ENCODE measurements around the genes PCMT1, LRP11 and ULBP3.

- CAGE, long polyA plus RNA, result no peak
- RRBS, result no CpG with 5 or more reads among the region's 5 CpGs
Measured at GRCh38 chr6:148657046-148657596, 89.7 kb upstream of the UST start.

DNA sequence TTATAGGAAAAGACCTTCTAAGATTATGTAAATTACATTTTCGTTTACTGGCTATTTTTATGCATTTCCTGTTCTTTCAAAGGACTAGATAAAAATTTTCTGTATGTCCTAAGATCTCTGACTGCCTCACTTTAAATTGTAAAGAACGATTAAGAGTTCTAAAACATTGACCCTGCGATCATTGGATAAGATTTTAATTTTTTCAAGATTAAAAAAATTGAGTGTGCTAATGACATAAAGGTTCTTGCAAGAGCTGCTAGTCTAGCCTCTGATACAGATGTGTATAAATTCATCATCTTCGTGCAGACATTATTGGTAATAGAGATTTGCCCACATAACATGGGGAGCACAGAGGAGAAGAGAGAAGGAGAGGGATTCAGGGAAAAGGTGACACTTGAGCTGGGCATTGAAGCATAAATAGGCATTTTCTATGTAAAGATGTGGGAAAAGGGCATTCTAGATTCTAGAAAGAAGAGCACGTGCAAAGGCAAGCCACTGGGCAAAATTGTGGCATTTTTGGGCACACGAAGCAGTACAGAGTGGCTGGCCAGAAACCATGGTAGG is 23.1 kb downstream of the UST start:
- CAGE, long polyA plus RNA, result no peak
- RRBS, result no CpG with 5 or more reads among the region's 6 CpGs

- CAGE, long polyA plus RNA, result no peak
- RRBS, result no CpG with 5 or more reads among the region's 5 CpGs
Measured at GRCh38 chr6:148797259-148797745, 50.5 kb downstream of the UST start.

GRCh38 chr6:149169061-149169567 is 148.4 kb upstream of the TAB2 start:
- CAGE, long polyA plus RNA, result no peak
- RRBS, result no CpG with 5 or more reads among the region's 10 CpGs

- CAGE, long polyA plus RNA, result no peak
- RRBS, result no CpG with 5 or more reads among the region's 7 CpGs
Measured at GRCh38 chr6:149233000-149233502, 84.5 kb upstream of the TAB2 start.

DNA sequence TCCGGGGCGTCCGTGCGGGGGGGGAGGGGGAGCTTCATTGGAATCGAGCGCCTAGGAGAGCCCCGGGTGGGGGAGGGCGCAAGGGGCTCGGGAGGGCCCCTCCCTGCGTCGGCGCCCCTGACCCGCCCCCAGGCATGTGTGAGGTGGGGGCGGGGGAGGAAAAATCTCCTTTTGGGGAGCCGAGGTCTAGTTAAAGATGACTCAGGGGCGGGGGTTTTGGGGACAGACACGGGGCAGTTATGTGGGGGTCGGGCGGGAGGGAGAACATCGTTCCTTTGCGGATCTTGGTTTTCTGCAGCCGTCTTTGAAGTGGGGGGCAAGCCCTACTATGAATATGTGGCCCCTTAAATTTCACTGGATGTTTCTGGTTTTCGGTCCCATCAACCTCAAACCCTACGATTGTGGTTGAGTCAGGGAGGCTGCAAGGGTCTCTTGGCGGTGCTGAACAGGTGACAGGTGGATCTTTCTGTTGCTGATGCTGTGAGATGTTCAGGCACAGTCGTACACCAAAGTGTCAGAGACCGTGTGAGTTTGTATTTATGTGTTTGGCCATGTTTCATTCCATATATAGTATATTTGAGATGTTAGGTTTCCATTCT is 845 bp downstream of the TAB2 start:
- CAGE, long polyA plus RNA, result no peak
- RRBS, result 2% methylated on average over 7 of the region's 27 CpGs

DNA sequence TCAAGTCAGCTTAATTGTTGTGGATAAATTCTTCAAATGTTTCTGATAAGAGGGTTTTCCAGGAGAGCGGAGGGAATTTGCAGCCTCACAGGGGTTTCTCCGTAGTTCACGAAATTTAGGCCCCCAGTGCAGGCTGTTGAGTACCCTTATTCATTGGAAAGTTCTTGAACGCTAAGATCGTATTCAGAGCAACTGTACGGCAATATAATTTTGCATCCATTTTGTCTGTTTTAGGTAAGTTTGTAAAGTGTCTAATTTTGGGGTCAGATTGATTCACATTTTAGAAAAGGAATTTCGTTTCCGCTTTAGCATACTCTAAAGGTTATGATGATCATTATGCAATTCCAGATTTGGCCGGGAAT is 1.3 kb downstream of the TAB2 start:
- CAGE, long polyA plus RNA, result no peak
- RRBS, result no CpG with 5 or more reads among the region's 9 CpGs

- CAGE, long polyA plus RNA, result no peak
Measured at GRCh38 chr6:149371372-149371630, 28.8 kb upstream of the SUMO4 start.

- CAGE, long polyA plus RNA, result no peak
- RRBS, result 10% methylated on average over 42 of the region's 85 CpGs
Measured at GRCh38 chr6:149450490-149451327, 34.1 kb downstream of the ZC3H12D start.

GRCh38 chr6:149632648-149632936 is 15.9 kb downstream of the KATNA1 start:
- CAGE, long polyA plus RNA, result no peak
- RRBS, result no CpG with 5 or more reads among the region's 2 CpGs

- CAGE, long polyA plus RNA, result no peak
- RRBS, result no CpG with 5 or more reads among the region's 2 CpGs
Measured at GRCh38 chr6:149638377-149638661, 10.2 kb downstream of the KATNA1 start.

GRCh38 chr6:149679731-149680284 is 31.3 kb upstream of the KATNA1 start:
- CAGE, long polyA plus RNA, result no peak
- RRBS, result no CpG with 5 or more reads among the region's 7 CpGs

- CAGE, long polyA plus RNA, result no peak
- RRBS, result under 1% methylated on average over 20 of the region's 39 CpGs
Measured at GRCh38 chr6:149717094-149717951, 578 bp downstream of the LATS1 start.

DNA sequence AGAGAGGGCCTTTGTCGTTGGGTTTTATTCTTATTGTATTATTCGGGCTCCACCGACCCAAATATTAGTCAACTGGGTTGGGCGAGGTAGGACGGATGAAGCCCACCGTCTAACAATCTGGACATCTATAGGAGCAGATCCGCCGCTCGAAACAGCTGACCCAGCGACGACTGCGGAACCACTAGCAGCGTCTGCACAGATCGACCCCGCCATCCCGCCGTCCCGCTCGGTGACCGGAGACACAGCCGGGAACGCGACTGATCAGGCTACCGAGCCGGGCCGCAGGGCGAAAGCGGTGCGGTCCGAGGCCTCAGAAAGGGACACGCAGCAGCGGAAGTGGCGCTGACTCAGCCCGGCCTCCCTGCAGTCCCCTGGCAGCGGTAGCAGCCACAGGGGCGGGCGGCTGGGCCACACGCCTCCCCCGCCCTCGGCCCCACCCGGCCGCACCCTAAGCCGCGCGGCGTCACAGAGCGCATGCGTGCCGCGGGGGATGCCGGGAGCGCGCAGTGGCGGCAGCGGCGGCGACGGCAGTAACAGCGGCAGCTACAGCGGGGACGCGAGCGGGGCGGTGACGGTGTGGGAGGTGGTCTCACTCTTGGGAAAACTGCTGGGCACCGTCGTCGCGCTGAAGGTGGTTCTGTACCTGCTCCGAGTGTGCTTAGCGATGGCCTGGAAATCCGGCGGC is at the start of gene PCMT1:
PCMT1 (plus strand) TSS at position 504 of the 685 bp plus-strand sequence.
- CAGE, long polyA plus RNA, result start-site peak on the plus strand centred at position 526 of the sequence, 44 bp wide, 35 and 92 reads in 2 replicates
- RRBS, result 2% methylated on average over 18 of the region's 73 CpGs

GRCh38 chr6:149863587-149864562 is at the start of gene LRP11:
Gene LRP11 (minus strand): TSS chr6:149864359.
- CAGE, long polyA plus RNA, result no peak
- RRBS, result 1% methylated on average over 28 of the region's 125 CpGs

DNA sequence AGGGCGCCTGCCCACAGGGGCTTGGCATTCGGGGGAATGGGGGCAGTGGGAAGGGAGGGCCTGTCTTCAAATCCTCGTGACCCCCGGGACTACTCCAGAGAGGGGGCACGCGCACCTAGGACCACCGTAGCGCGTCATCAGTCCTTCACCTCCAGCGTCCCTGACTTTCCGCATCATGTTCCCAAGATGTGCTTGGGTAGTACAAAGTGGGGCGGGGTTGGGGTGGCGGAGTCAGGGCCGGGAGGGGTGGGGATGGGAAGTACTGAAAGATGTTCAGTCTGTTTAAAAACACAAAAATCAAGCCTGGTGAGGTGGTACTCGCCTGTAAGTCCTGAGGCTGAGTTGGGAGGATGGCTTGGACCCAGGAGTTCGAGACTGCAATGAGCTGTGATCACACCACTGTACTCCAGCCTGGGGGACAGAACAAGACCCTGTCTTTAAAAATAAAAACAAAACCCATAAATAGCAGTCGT is 440 bp upstream of the LRP11 start:
- CAGE, long polyA plus RNA, result no peak
- RRBS, result no CpG with 5 or more reads among the region's 17 CpGs

- CAGE, long polyA plus RNA, result no peak
- RRBS, result 4% methylated on average over 23 of the region's 62 CpGs
Measured at GRCh38 chr6:149938435-149939175, 3.2 kb upstream of the ULBP2 start.

DNA sequence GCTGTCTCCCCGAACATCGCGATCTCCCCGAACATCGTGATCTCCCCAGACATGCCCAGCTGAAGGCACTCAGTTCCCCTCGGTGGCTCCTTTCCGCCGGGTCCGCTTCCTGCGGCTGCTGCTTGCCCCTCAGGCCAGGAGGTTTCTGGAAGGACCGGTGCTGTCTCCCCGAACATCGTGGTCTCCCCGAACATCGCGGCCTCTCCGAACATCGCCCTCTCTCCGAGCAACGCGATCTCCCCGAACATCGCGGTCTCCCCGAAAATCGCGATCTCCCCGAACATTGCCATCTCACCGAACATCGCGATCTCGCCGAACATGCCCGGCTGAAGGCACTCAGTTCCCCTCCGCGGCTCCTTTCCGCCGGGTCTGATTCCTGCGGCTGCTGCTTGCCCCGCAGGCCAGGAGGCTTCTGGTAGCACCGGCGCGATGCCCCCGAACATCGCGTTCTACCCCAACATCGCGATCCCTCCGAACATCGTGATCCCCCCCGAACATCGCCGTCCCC is 640 bp downstream of the ULBP1 start:
- CAGE, long polyA plus RNA, result no peak
- RRBS, result 2% methylated on average over 3 of the region's 53 CpGs

DNA sequence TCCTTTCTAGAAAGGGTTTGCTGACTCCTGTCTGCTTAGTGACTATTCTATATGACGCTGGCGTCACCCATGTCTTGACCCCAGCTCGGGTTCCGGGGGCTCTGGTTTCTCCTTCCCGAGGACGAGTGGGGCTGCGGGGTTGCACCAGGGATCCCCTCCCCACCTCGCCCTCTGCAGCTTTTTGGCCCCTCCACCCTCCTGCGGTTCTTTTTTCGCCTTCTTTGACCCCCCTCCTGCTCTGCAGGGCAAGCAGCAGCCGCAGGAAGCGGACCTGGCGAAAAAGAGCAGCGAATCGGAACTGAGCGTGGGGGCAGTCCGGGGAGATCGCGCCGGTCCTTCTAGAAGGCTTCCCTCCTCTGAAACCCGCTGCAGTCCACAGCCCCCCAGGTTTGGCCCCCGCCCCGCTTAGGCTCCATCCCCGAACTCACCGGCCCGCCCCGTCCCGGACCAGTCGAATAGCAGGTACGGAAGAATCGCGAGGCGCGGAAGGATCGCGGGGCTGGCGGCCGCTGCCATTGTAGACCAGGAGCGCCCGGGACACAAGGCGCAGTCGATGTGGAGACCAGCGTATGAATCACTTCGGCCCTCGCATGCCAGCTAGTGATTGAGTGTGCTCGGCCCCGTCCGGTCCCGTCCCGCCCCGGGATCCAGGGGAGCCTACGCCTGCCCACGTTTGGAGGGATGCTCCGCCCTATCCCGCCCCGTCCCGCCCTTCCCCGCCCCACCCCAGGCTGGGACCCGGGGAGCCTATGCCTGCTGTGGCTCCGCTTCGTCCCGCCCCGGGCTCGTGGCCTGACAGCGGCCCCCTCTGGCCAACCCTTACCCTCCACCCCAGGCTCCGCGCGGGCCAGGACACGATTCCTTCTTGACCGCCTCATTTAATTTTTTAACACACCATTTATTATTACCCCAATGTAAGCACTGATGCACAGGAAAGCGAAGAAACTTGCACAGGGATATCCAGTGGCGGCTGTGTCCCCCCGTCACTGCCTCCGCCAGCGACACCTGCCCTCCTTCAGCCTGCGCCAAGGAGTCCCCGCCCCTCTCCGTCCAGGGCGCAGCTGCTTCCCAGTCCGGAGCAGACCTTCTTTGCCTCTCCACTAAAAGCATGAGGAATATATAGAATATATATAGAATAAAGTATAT is at the start of gene ULBP3:
ULBP3 (minus strand) TSS at position 571 of the 1,146 bp plus-strand sequence.
- CAGE, long polyA plus RNA, result no peak
- RRBS, result 1% methylated on average over 22 of the region's 80 CpGs

GRCh38 chr6:150118517-150119718 is 23.9 kb upstream of the PPP1R14C start:
- CAGE, long polyA plus RNA, result no peak
- RRBS, result no CpG with 5 or more reads among the region's 17 CpGs

Measured in BJ (cell line).